ENCODE measurements around a stretch of chr13.

GRCh38 chr13:113823217-113823763 lies 40.6 kb downstream of the GAS6 start:
- PRO-cap: no peak

- PRO-cap: no peak
Observed at GRCh38 chr13:113839514-113840444, 24.1 kb downstream of the GAS6 start.

GRCh38 chr13:113852492-113852846 lies 11.4 kb downstream of the GAS6 start:
- PRO-cap: no peak

- PRO-cap: no peak
Observed at GRCh38 chr13:113855283-113855899, 8.5 kb downstream of the GAS6 start.

DNA sequence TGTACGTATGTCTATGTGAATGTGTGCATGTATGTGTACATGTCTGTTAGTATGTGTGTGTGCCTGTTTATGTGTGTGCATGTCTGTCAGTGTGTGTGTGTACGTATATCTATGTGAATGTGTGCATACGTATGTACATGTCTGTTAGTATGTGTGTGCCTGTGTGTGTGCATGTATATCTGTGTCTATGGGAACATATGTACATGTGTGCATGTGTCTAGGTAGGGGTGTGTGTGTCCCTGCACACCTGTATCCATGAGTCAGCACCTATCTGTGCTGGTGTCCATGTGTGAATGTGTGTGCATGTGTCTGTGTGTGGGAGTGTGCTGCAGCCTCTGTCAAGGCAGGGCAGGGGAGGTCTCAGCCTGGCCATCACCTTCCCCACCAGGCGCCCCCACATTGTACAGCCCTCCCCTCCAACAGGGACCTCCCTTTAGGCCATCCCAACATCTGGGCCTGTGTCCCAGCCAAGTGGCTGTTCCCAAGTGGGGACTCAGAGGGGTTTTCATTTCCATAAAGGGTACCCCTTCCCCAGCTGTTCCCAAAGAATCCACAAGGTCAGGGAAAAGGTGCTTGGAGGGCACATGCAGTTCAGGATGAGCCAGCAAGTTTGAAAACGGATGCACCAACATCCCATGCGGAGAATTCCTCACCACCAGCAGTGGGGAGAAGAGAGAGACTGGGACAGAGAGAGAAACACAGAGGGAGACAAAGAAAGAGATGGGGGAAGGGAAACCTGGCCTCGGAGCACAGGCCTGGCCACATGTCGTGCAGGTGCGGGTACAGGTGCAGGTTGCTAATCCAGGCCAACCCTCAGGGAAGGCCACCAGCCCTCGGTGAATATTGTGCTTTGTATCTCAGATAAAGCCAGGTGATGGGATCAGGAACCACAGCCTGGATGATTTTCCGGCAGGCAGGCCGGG lies 4.2 kb downstream of the GAS6 start:
- PRO-cap: no peak

DNA sequence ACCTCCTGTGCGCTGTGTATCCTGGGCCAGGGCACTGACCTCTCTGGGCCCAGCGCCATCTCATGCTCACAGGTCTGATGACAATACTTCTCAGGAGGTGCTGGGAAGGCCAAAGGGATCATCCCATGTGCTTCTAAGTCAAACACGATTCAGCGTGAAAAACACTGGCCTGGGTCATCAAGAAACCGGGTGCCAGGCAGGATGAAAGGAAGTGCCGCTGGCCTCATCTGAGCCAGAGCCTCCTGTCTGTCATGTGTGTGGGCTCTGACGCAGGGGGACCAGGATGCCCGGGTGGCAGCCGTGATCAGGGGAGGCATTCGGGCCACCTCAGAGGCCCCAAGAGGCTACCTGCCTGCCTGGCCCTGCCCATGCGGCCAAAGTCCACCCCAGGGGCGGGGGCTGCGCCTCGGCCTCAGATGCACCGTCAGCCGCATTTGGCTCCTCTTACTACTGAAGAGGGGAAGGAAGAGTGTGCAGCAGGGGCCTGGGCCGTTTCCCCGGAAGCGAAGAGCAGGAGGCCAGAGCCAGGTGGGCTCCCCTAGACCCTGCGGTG lies 34.1 kb downstream of the C13orf46 start:
- PRO-cap: no peak

DNA sequence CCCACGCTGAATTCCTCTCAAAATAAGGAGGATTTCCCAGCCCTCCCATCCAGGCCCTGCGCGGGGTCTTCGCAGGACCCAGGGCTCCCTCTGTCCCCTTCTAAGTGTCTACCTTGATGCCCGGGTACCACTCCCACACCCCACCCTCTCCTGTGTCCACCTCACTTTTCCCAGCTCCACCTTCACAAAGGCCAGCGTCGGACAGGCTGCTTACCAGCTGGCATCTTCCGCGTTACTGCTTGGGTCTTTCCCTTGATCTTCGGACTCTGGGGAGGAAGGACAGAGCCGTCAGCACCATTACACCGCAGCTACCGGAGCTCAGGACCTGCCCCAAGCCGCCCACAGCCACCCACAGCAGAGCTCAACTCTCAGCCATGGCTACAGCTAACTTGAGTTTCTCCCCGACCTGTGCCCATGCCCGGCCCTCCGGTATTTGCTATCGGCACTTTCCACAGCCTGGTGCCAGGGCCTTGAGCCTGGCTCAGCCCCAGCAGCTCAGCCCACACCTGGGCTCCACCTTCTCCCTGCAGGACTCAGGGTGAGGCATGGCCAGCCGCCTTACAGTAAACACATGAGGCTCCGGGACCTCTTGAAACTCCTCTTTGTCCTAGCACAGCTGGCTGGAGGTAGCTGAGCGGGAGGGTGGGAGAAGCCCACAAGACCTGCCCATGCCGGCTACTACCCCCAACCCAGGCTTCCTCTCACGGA lies 3.8 kb downstream of the C13orf46 start:
- PRO-cap: no peak

GRCh38 chr13:113992124-113993199 lies 18.6 kb upstream of the C13orf46 start:
- PRO-cap: no peak

- PRO-cap: no peak
Observed at GRCh38 chr13:114013292-114013772, 39.5 kb upstream of the C13orf46 start.

DNA sequence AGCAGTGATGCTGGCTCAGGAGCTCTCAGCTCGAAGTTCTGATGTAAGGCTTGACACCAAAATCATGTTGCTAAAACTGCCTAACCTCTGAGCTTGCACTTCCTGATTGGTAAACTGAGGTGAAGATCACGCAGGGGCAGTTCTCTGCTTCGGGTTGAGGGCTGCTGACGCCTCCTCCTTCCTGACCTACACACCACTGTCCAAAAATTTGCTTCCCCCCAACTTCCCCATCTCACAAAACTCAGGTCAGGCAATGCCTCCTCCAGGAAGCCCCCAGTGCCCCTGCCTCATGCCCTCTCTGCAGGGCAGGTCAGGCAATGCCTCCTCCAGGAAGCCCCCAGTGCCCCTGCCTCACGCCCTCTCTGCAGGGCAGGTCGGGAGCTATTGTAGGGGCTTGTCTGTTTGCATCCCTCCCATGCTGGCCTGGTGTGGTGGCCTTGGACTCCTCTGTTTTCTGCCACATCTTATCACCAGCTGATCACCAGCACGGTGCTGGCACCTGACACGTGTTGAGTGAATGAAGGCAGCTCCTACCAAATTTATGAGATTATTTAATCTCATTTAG lies 51.4 kb upstream of the C13orf46 start:
- PRO-cap: no peak

DNA sequence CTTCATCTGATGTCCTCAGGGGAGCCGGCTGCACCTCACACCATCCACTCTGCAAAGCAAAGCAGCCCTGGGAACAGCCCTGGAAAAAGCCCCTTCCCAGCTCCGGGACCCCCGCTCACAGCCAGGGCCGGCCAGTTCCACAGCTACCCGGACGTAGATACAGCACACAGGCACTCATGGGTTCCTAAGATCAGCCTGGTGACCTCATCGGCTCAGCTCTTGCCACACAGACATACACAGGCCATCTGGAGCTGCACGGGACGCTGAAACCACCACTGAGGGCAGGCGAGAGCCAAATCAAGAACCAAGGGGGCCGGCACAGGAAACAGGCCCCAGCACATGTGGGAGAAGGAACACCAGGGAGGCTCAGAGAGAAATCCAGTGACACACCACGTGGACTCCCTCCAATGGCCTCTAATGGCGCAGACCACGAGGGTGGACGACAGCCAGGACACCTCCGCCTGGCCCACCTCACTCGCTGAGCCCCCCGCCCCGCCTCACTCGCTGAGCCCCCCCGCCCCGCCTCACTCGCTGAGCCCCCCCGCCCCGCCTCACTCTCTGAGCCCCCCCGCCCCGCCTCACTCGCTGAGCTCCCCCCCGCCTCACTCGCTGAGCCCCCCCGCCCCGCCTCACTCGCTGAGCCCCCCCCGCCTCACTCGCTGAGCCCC lies 69.6 kb upstream of the C13orf46 start:
- PRO-cap: no peak

DNA sequence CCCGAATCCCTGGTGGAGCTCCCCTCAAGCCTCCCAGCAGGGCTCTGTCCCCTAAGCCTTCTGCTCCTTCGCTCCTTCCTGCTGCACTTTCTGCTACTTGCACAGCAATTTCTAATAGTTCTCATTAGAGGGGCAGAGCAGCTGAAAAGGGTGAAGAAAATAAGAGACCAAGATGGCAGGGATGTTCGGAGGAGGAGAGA lies 43.5 kb downstream of the RASA3 start:
- PRO-cap: no peak

DNA sequence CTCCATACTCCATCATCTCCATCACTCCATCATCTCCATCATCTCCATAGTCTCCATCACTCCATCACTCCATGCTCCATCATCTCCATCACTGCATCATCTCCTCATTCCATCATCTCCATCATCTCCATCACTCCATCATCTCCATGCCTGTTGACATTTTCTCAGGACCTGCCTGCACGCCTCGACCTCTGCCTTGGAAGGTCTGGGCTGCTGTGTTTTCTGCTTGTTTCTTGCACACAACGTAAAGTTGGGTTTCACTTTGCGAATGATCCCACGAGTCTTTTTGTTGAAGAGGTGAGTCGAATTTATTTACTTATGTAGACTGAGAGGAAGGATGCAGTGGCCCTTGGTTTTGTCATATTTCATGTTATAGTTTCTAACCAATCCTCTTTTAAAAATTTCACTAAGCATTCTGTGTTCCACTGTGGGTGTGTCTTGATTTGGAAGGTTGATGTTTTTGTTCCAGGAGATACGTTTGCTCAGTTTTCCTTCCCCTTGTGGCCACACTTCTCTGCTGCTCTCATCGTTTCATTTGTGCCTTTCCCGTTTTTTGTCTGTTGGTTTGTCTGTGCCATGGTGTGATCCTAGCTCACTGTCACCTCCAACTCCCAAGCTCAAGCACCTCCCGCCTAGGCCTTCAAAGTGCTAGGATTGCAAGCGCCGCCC lies 21.5 kb upstream of the RASA3 start:
- PRO-cap: no peak

DNA sequence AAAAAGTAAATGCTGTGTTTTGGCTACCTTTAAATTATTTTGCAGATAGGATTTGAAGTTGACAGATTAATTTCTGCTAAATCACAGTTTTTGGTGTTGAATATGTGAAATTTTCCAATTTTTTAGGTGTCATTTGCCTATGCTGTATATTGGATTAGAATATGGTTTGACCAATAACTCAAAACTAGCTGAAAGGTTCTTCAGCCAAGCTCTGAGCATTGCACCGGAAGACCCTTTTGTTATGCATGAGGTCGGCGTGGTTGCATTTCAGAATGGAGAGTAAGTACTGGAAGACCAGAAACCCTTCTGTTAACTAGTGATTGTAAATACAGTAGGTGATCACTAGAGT lies 22.2 kb downstream of the CDC16 start:
- PRO-cap: no peak

- PRO-cap: bidirectional peak, plus-strand start at chr13:114282167, minus-strand start at chr13:114281805
Observed at GRCh38 chr13:114281711-114282284, 397 bp downstream of the UPF3A start.